Diencephalon (tissue), 2 donors: ENCODE measurements around the genes TEAD2, KASH5, SLC17A7, ALDH16A1 and FLT3LG.

DNA sequence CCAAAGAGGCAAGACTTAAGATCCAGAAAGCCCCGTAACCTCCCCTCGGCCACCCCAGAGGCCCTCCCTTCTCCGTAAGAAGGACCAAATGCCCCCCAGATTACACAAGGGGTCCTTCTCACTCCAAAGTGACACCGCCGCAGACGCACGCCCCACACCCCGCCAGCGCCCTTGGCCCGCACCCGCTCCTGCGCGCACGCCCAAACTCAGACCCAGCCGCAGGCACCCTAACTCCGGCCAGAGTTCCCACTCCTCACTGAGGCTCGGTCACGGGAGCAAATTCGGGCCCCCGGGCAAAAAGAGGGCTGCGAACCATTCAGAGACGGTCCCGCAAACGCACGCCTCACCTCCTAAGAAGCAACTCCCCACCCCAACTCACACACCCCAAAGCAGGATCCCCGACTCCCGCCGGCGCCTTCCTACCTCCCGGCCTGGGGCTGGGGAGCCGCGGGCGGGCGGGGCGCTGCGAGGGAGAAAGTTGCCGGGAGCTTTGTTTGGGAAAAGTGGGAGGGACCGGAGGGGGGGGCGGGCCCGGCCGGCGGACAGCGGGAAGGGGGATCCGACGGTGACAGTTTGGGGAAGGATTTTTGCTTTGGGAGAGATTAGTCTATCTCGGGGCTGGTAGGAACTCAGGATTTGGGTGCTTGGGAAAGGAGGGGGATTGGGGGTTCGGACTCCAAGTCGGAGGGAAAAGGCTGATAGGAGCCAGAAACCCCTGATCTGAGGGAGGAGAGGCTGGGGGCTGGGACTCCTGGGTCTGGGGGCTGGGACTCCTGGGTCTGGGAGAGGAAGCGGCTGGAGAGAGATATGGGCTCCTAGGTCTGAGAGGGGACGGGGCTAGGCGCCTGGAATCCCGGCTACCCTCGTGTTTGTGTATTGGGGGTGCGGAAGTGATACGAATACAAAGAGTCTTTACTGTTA lies at the start of gene TEAD2:
TEAD2 (minus strand) TSS at position 467 of the 921 bp plus-strand sequence.
- RAMPAGE, long total RNA: start-site peak on the minus strand centred at position 460 of the sequence, 54 bp wide, 51 and 19 reads in 2 replicates

GRCh38 chr19:49388000-49388442 lies at the start of gene KASH5:
TSS of gene KASH5 (plus strand) at chr19:49388249.
- RAMPAGE, long total RNA: no peak

GRCh38 chr19:49428269-49428619 lies 3.1 kb downstream of the GFY start:
- RAMPAGE, long total RNA: no peak

DNA sequence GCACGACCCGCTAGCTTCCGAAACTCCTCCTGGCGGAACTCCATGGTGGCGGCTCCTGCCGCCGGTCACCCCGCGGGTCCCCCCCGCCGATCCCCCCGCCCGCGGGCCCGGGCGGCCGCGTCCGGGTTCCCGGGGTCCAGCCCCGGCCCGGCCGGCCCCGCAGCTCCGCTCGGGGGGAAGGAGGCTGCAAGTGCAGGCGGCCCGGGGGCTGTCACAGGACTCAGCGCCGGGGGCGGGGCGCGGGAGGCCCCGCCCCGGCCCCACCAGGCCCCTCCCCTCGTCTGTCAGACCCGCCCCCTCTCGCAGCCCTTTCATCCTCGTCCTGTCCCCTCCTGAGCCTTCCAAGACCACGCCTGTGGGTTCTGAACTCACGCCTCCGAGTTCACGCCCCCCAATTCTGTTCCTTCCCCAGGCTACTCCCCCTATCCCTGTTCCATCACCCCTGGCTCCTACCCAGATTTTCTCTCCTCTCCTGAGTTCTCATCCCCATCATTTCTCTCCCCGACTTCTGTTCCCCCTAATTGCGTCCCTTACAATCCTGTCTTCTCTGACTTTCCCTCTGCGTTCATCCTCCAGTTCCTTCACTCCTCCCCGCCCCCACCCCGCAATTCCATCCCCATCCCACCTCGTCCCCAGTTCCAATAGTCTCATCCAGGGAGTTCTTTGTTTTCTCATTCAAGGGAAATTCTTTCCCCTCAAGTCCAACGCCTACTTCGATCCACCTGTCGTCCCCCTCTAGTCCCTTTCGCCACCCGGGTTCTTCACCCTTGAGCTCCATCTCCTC lies at the start of gene SLC17A7:
SLC17A7 (minus strand) TSS at position 192 of the 784 bp plus-strand sequence.
- RAMPAGE, long total RNA: no peak

DNA sequence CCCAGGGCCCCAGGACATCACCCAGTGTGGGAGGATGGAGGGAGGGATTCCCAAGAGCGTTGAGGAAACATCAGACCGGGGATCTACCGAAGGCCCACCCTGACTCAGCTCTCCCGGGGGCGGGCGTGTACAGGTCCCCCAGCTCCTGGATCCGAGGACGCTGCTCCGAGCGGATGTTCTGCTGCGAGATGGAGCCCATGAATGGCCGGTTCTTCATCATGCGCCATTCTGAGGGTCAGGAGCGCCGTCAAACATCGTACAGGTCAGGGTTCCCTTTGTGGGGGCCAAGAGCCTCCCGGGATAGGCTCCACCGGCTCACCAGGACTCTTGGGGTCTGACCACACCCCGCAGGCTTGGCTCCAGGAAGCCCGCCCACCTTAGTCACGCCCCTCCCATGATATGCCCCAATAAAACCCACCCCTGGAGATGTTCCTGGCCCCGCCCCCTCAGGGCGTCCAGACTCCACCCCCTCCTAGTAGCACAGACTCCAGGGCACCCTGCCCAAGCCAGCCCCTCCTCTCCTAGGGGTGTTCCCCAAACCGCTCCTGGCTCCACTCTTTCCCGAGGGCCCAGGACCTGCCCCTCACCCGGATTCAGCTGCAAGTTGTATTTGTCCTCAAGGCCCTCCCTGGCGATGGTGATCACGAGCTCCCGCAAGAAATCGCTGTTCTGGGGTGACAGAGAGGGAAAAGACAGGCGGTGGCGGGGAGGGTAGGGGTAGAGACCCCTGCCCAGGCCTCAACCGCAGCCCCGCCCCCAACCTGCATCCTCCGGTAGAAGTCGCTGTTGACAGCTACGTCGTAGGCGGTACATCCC lies 4.2 kb downstream of the PIH1D1 start:
- RAMPAGE, long total RNA: no peak

DNA sequence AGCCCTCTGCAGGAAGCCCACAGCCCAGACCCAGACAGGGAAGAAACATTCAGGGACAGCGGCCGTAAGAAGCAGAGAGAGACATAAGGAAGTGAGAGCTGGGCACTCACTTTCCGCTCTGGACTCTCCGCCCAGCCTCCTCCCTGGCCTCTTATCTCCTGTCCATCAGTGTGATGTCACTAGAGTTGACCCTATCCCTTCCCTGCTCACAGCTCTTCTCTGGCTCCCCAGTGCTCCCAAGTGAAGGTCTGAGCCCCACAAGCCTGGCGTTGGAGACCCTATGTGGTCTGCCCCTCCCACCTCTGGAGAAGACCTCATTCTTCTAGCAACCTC lies 3.6 kb downstream of the PIH1D1 start:
- RAMPAGE, long total RNA: no peak

DNA sequence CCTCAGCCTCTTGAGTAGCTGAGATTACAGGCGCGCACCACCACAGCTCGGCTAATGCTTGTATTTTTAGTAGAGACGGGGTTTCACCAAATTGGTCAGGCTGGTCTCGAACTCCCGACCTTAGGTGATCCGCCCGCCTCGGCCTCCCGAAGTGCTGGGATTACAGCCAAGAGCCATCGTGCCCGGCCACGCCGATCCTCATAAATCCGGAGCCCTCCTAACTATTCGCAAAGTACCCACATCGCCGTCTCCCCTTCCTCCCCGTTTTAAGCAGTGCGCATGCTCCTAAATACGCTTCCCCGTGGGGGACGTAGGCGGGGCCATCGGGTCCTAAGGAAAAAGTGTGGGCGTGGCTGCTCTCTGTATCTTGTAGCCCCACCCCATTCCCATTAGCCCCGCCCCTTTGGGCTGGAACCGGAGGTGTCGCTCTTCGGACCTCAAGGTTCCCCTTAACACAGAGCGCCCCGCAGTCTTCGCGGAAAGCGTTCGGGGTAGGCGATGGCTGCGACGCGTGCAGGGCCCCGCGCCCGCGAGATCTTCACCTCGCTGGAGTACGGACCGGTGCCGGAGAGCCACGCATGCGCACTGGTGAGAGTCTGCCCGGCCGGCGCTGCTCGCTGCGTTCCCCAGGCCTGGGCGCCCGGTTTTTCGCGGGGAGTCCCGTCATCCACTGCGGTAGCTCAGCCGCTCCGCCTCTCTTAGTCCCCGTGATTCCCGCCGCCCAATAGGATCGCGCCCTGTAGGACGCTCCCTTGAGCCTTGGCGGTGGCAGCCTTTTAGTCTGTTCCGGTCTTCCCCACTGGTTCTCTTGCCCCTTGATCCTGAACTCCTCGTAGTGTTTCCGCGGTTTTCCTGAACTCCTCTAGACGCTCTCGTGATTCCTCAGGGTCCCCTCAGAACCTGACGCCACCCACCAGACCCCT lies at the start of gene ALDH16A1:
ALDH16A1 (plus strand) TSS at position 392 of the 923 bp plus-strand sequence.
- RAMPAGE, long total RNA: no peak

DNA sequence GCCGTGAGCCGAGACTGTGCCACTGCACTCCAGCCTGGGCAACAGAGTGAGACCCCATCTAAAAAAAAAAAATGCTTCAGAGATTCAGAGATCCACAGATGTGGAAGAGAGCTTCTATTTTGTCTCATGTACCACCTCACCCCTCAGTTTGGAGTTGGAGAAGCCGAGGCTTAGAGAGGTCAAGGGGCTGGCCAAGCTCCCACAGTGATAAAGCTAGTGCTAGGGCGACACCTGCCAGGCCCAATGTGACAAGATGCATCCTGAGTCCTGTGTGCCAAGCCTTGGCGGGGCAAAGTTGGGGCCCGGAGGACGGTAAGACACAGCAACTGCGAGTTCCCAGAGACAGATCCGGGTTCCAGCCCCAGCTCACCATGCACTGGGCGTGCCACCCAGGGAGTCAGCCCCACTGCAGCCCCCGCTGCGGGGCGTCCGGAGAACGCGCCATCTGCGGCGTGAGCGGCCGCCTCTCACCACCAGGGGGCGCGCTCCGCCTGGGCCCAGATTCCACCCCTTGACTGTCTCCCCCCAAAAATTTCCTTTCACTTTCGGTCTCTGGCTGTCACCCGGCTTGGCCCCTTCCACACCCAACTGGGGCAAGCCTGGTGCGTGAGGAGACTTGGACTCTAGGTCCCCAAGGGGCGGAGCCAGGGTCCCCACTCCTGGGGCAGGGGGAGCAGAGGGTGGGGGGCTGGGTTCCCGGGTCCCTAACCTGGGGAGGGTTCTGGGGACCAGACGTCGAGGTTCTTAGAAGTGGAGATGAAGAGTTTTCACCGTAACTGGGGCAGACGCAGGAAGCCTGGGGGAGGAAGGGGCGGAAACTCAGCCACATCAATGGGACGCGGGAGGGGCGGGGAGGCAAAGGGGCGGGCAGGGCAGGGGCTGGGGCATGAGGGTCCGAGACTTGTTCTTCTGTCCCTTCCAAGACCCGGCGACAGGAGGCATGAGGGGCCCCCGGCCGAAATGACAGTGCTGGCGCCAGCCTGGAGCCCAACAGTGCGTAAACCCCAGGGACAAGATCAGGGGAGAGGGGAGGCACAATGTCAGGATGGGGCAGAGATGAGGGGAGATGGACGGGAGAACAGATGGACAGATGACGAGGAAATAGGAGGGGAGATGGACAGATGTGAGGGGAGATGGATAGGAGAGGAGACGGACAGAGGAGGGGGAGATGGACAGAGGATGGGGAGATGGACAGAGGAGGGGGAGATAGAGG lies at the start of gene FLT3LG:
FLT3LG (plus strand) TSS at position 536 of the 1,213 bp plus-strand sequence.
- RAMPAGE, long total RNA: no peak

GRCh38 chr19:49490699-49491728 lies 3.6 kb downstream of the RPL13A start:
- RAMPAGE, long total RNA: no peak

DNA sequence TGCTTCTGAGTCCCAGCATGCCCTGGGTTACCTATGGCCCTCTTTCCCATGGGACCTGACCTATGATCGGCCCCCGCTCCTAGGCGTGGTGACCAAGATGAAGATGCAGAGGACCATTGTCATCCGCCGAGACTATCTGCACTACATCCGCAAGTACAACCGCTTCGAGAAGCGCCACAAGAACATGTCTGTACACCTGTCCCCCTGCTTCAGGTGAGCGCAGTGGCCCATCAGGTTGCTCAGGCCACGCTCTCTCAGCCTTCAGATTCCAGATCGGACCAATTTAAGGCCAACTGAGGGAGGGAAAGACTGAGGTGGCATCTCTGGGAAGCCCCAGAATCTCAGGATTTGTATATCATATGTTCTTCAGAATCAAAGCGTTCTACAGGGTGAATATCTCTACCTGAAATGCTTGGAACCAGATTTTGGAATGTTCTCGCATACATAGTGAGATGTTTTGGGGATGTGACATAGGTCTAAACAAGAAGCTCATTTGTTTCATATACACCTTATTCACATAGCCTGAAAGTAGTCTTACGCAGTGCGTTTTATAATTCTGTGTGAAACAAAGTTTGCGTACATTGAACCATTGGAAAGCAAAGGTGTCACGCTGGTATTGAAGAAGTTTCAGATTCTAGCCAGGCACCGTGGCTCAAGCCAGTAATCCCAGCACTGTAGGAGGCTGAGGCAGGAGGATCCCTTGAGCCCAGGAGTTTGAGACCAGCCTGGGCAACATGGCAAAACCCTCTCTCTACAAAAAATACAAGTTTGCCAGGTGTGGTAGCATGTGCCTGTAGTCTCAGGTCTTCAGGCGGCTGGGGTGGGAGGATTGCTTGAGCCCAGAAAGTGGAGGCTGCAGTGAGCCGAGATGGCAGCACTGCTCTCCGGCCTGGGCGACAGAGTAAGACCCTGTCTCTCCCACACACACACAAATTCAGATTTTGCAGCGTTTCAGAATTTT lies 1.9 kb downstream of the RPS11 start:
- RAMPAGE, long total RNA: no peak

- RAMPAGE, long total RNA: no peak
Observed at GRCh38 chr19:49542152-49542929, 14.5 kb downstream of the RCN3 start.

- RAMPAGE, long total RNA: no peak
Observed at GRCh38 chr19:49644468-49645141, 2.6 kb downstream of the SCAF1 start.

DNA sequence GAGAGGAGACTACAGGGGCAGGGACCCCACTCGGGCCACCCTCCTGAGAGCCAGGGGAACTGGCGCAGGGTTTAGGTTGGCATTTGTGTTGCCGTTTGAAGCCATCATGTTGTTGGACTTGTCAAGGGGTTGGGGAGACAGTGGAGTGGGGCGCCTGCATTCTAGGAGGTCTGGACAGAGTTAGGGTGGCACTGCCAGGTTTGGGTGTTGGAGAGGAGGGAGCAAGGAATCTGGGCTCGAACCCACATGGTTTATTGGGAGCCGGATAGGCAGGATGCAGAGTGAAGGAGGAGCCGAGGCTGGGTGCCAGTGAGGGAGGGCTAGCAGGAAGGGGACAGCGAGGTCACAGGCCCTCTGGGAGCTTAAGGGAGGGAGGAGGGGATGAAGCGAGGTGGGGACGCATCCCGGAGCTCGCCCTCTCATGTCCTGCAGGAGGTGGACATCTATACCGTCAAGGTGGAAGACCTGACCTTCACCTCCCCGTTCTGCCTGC lies 3.7 kb upstream of the ADM5 start:
- RAMPAGE, long total RNA: no peak

GRCh38 chr19:49761672-49762386 lies 1.3 kb downstream of the TSKS start:
- RAMPAGE, long total RNA: no peak

DNA sequence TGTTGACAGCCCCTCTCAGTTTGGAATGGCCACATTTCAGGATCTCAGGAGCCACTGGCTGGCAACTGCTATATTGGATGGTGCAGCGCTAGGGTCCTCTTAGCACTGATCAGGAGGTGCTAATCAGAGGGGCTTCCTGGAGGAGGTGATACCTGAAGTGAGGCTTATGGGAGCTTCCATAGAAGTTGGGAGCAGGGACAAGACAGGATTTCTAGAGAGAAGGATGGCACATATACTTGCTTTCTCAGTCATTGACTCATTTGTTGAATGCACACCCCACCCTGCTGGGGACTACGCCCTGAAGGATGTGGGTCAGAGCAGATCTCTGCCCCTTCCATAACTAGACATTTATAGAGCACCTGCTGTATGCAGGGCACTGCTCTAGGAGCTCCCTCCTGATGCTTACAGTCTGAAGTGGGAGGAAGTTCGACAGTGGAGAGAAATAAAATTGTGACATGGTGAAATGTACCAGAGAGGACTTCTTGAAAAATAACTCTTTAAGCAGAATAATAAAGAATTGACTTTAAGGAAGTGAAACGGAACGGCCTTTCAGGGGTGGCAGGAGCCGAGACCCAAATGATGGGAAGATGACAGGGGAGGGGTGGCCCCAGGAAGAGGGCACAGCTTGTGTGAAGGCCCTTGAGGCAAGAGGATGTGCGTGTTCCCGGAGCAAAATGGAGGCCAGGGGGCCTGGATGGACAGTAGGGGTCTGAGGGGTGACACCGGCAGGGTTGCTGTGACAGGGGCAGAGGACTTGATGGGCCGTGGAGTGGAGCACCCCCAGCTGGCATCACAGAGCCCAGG lies 13.2 kb downstream of the AP2A1 start:
- RAMPAGE, long total RNA: no peak

DNA sequence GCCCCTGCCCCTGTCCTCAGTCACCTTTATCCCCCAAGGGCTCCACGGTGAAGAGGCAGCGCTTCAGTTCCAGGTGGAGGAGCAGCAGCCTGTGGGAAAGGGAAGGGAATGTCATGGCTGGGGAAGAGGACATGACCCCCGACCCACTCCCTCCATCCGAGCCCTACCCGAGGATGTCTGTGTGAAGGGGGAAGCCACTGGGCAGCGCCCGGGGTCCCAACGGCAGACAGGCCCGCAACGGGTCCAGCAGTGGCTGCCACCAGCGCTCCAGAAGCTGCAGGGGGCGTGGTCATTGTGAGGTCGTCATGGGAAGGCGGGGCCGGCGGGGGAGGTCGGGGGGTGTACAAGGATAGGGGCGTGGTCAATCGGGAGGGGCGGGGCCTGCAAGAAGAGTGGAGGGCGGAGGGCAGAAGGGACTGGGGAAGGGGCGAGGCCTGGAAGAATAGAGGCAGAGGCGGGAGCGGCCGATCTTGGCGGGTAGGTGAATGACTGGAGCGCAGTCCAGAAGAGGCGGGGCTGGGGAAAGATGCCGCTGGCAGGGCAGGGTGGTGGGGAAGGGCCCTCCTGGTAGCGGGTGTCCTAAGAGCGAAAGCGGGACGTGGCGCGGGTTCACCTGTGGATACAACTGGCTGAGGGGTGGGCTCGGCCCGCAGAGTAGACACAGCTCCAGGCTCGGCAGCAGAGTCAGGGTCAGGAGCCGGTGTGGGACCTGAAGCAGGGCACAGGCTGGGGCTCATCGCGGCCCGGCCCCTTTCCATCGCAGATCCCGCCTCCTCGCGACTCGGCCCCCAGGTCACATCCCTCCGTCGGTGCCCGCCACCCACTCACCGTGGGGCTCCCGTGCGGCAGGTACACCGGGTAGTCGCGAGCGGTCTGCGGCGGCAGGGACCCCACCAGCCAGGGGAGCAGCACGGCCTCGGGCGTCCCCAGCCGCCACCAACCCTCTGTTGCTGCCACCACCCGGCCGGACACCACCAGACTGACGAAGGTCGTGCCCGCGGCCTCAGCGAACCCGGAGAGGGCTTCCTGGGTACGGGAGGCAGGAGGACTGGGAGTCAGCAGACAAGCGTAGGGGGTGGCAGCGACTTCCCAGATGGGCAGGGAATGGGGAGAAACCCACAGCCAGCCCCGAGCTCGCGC lies 4.2 kb downstream of the FUZ start:
- RAMPAGE, long total RNA: no peak

GRCh38 chr19:49826126-49827075 lies 8.3 kb downstream of the MED25 start:
- RAMPAGE, long total RNA: no peak

- RAMPAGE, long total RNA: no peak
Observed at GRCh38 chr19:49854861-49855605, 12.3 kb downstream of the PNKP start.

DNA sequence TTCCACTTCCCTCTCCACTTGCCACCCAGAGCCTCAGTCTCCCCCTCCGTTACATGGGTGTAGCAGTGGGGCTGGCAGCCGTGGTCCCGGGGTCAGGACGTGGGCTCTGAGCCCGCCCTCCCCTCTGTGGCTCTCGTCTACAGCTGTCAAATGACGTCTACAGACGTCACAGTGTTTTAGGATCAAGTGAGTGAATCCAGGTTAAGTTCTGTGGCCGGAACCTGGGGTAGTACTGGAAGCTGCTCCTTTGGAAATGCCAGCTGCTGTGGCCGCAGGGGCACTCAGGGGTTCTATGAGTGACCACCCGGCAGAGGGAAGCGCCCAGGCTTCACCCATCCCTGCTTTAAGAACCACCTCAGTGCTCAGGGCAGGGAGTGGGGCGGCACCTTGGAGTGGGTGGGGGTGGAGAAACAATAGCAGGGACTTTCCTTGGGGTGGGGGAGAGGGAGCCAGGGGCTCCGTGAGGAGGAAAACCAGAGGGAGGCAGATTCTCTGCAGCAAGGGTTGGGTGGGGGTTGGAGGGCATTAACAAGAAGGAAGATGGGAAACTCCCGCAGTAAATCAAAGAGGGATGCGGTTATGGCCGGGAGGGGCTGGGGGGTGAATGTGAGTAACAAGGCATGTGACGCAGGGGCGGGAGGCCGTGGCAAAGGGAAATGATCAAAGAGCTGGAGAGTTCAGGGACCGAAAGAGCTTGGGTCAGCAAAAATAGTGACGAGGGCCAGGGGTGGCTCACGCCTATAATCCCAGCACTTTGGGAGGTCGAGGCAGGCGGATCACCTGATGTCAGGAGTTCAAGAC lies 836 bp upstream of the IL4I1 start:
- RAMPAGE, long total RNA: no peak

GRCh38 chr19:49958159-49958707 lies 2.7 kb downstream of the SIGLEC11 start:
- RAMPAGE, long total RNA: no peak